Islet of Langerhans (tissue), 1 donor: ENCODE results near the genes PTBP2 and DPYD.

- RRBS, result no CpG with 5 or more reads among the region's 12 CpGs
Measured at GRCh38 chr1:94094394-94094999, 26.5 kb downstream of the ABCA4 start.

DNA sequence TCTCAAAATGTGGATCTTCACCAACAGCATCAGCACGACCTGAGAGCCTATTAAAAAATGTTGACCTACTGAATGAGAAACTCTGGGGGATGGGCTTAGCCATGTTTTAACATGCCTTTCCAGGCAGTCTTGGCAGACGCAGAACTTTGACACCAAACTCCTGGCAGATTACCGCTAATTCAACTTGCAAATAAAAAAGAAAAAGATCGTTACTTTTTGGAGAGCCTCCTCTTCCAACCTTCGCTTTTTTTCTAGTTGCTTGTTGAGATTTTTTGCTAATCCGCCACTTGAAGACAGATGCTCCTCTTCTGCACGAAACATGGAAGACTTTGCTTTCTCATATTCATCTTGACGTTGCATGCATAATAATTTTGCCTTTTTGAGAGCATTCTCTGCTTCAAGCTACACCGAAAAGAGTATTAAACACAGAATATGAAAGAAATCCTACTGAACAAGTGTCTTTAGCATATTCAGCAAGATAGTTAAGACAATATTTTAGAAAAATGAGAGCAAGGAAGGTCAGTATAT, 35.0 kb downstream of the ARHGAP29 start:
- RRBS, result no CpG with 5 or more reads among the region's 9 CpGs

- RRBS, result no CpG with 5 or more reads among the region's 5 CpGs
Measured at GRCh38 chr1:94532158-94532644, 9.4 kb downstream of the F3 start.

DNA sequence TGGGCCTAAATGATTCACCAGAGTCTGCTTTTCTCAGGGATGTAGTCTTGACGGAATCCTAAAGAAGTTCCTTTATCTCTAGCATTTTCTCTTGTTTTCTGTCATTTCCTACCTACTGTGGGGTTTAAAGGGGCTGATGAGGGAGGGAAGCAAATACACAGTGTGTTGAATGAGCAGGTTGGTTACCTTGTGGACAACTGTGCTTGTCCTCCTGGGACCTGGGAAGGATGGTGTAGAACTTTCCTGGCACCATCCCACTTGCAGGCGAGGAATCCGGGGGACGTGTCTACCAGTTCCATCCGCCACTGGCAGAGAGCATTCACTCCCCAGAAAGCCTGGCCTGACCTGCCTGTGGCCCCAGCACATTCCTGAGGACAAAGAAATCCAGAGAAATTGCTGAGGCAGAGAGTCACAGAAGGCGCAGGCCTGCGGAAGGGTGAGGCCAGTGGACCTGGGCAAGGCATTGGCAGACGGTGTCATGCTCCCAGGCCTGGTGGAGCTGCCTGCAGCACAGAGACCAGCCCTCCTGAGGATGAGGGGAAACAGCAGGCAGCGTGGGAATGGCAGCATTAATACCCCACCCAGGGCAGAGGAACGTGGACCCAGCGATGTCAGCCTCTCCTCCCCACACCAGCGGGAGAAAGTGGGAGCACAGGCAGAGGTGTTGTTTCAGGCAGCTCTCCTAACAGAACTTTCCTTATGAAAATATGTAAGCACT, 81.1 kb upstream of the F3 start:
- RRBS, result no CpG with 5 or more reads among the region's 12 CpGs

DNA sequence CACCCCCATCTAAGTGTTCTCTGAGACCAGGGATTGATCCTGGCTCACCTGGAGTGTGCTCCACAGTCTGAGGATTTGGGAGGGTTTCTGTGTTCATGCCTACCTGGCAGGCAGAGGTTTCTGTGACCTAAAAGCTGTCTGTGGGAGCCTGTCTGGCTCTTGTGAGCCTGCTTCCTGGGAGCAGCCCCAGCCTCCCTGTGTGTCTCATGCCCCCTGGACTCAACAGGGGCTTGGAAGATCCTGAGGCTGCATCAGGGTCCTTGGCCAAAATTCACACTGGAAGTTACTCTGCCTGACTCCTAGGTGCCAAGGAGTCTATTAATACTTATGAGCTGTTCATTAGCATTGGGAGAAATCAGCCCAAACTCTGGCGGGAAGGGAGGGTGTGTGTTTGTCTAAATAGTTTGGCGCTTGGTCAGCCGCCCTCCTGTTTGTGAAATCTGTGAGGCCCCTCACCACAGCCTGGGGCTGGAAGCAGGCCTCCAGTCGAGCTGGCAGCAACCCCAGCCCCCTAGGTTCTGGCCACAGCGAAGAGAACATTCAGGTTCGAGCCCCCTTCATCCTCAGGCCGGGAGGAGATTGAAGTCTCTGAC, 82.0 kb upstream of the F3 start:
- RRBS, result no CpG with 5 or more reads among the region's 7 CpGs

- RRBS, result no CpG with 5 or more reads among the region's 12 CpGs
Measured at GRCh38 chr1:94648194-94648839, 106.8 kb upstream of the F3 start.

DNA sequence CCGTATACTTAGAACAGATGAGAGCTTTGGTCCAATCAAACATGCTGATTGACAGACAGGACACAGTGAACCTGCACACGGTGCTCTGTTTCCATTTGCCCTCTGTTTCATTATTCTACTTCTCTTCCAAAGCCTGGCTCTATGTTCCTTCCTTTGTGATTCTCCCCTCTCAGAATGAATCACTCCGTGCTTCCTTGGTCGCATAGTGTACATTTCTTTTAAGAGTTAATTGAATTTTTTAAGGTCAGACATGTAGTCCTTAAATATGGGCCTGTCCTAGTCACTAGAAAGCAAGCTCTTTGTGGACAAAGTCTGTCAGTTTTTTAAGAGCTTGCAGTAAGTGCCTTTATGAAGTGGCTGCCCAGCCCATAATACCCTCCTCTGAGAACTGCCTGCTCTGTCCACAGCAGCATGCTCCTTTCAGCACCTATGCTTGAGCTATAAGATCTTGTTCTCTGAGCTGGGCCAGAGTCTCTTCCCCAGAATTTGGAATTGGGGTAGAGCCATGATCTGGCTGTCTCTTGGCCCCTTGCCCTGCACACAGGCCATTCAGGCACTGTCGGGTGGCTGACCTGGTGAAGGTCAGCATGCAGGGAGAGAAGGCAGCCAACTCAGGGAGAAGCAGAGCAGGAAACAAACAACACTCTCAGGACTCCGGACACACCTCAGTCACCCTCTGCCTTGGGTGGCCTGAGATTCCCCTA, 66.7 kb upstream of the SLC44A3 start:
- RRBS, result no CpG with 5 or more reads among the region's 6 CpGs

DNA sequence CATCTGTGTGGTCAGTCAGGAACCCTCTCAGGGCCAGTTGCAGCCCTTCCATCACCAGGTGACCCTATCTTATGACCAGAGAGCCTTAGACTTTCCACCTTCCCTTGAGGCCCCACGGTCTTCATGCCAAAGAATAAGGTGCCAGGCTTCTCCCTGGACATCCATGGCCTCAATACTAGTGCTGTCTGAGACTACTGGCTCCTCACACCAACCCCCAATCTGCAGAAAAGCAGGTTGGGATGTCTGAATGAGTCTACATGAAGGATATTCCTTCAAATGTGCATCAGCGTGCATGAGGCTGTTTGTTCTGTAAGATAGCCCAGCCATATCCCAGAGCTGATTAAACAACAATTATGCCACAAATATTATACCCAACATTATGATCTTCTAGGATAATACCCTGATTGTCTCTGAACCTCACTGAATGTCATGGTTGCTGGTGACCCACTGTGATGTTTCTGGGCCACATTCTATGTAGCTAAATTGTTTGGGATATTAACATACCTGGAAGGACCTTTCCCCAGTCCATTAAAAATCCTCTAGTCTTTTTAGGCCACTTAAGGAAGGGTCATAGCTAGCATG, 51.0 kb upstream of the SLC44A3 start:
- RRBS, result no CpG with 5 or more reads among the region's 2 CpGs

DNA sequence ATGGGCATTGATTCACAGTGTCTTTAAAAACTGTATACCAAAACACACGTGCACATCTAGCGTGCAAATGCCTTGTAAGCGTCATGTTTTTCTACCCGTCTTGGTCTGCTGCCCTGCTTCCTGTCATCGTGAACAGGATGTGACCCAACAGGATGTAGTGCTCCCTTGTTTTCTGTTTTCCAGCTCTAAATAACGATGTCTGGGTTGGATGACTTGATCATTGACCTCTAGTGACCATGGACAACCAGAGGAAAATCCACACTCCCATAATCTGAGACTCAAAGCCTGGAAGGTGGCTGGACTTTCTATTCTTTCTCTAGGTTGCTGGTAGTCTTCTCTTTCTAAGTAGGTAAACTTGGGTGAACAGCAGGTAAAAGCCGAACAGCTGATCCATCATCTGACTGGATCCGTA, 24.6 kb upstream of the SLC44A3 start:
- RRBS, result no CpG with 5 or more reads among the region's 8 CpGs

GRCh38 chr1:94884049-94884586, 42.8 kb downstream of the CNN3 start:
- RRBS, result no CpG with 5 or more reads among the region's 7 CpGs

DNA sequence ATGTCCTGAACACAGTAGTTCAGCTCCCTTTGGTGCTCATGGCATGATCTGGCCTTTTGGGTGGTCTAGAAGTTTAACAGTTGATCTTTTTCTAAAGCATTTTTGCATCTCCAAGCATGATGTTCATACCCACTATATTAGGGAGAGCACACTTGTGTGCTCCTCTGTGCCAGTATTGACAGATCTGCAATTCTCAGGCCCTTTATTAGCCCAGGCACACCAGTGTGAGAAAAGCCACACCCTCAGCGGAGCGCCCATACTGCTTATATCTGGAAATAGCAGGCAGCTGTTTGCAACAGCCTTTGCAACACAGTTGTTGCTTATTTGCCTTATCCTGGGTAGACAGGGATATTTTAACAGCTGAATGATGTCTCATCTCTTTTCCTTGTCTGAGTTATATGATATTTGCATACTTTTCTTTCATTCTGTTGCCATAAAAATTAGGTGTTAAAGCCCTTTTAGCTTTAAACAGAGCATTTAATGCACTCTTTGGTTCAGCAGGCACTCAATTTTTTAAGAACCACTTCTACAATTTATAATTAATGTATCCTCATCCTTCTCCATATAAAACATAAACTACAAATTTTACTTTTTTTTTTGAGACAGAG, 34.0 kb downstream of the CNN3 start:
- RRBS, result no CpG with 5 or more reads among the region's 2 CpGs

DNA sequence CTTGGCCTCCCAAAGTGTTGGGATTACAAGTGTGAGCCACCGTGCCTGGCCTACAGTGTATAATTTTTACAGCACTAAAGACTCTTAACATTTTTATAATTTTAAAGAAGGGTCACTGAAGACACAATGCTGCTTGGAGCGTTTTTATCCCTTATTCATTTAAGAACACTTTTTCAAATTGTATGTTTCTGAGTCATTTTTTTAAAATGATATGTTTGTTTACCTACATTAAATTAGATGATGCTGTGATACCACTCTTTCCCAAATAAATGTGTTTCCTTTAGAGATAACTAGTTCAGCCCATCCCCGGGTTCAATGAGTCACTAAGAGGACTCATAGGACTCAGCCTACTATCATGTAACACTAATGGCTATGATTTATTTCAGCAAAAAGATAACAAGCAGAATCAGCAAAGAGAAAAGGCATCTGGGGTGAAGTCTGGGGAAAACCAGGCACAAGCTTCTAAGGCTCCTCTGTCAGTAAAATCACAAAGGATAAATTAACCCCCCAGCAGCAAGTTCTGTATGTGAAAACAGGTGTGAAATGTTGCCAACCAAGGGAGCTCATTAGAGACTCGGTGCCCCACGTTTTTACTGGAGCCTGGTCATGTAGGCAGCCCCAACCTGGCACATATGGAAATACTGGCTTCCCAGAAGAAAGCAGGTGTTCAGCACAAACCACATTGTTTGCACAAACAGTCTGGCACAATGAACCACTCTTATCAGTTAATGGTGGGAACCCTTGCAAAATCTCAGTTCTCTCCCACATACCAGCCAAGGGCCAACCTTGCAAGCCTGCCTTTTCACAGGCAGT, 22.8 kb upstream of the CNN3 start:
- RRBS, result no CpG with 5 or more reads among the region's 5 CpGs

DNA sequence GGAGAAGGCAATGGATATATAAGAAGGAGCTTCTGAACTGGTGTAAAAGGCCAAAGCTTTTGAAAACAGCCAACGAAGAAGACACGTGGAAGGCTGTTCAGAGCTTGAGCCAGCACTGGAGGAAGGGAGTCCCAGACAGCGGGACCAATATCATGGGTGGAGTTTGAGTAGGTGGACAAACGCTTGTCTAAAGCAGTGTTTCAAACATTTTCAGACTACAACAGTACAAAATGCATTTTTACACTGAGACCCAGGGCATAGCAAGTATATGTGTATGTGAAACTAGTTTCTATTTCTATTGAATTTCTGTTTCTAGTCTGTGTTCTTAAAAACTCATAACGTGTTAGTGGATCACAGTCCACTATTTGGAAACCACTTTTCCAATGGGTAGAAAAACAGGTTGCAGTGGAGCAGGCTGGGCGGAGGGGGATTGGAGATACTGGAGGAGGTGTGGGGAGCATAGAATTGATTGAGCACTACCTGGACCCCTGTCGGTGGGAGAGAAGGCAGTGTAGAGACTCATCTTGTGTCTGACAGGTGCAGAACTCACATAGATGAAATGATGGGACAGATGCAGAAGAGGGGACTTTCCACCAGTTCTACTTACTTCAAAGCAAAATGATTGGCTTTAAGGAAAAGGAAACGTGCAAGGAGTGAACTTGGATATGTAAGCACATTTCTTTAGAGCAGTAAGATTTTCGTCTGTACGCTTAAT, 3.5 kb downstream of the TLCD4 start:
- RRBS, result no CpG with 5 or more reads among the region's 10 CpGs

- RRBS, result no CpG with 5 or more reads among the region's 8 CpGs
Measured at GRCh38 chr1:96679309-96679858, 42.2 kb upstream of the PTBP2 start.

DNA sequence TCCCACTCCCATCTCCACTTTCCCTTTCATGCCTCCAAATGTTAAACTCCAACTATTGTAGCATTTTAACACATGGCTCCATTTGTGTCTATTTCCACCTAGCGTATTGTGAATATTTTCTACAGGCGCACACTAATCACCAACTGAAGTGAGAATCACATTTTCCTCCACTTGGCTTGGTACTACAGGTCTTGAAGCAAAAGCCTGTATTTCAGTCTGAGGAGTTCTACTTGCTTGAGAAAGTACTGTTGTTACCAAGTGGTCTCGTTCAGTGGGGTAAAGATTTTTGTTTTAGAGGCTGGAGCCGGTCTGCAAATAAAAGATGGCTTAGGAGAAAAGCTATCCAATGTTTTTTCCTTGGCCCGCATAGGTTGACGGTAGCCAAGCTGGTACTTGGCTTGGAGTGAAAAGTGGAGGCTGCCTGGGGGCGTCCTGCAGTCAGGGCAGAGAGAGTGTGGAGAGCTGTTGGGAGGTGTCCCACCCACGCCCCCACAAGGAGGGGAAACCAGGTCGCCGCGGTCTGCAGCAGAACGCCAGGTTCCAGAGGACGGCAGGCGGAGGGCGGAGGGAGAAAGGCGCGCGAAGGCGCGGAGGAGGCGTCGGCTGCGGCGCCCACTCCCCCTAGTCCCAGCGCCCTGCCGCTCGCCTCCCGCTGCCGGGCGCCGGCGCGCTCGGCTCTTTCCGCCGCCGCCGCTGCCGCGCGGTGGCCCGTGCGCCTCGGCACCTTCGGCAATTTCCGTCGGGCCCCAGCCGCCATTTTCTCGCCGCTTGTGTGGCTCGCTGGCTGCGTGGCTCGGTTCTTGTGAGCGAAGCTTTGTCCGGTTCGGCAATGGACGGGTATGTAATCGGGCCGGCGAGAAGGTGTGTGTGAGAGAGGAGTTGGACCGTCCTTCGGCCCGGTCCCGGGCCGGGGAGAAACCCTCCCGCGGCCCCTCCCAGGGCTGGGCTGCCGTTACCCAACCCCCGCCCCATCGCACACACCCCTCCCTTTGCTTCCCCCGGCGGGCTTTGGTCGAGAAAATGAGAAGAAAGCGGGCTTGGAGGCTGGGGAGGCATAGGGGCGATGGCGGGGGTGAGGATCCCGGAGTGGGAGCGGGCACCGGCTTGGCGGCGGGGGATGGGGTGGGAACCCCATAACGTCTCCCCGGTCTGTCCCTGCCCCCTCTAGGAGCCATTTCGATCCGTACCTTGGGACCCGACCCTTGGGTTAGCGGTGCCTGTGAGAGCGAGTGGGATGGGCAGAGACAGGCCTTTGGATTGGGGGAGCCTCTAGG, at the start of gene PTBP2:
Gene PTBP2 (plus strand): TSS at position 749 of the 1,274 bp plus-strand sequence.
- RRBS, result 6% methylated on average over 21 of the region's 88 CpGs

DNA sequence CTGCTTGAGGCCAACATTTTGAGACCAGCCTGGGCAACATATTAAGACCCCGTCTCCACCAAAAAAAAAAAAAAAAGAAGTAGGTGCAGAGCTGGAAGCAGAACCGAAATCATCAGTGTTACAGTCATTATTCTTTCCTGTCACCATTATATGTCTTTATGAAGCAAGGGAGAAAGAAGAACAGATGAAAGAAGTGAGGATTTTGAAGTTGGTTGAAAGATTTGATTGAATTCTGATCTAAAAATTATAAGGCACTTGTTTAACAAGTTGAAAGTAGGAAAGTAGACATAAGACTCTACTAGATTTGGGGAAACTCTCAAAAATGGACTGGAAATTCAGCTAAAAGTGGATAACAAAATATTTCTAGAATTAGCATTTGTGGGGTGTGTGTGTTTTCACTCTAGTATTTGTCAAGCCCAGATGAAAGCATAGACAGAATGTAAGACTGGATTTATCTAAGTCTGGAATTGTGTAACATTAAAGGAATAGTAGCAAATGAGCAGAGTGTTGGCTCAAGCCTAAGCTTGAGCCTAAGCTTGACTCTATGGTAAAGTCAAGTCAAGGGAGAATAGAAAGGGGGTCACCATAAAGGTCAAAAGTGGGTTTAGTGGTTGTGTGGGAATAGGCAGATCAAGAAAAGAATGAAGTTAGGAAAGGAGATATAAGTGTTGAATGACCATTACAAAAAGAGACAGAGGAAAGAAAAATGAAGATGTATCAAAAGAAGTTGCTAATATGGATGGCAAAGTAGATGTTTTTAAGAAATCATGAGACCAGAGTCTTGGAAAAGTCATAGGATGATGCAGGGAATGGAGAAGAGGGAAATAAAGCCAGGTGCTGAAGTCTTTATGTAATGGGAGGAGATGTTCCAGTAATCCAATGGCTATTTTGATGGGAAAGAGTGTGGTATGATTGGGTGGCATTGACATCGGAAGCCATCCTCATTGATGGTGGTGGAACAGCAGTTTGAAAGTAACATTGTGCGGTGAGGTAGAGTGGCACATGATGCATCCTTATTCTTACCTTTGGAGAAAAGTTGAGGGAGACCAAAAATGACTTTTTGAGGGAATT, 75.0 kb downstream of the PTBP2 start:
- RRBS, result no CpG with 5 or more reads among the region's 4 CpGs

DNA sequence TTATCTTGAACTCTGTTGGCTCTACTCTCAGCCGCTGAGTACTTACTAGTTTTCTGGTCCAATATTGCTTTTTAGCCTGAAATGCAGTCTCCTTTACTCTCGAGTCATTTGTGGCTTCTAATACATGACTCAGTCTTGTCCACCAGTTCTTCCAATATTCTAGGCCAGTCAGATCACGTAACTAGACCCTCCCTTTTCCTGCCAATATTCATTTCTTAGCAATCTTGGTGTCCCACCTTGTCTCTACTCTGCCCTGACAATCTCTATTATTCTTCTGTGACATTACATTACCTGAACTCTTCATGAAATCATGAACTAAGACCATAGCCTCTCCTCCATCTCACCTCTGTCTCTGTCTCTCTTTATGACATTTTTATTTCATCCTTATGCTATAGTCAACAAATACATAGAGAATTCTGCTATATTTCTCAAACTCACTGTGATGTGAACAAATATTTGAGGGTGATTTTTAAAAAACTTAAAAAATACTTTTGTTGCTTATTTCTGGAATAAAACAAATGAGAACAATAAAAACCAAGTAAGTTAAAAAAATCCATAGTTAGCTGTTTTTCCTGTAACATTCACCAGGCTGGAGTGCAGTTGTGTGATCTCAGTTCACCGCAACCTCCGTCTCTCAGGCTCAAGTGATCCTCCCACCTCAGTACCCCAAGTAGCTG, 555.6 kb downstream of the DPYD start:
- RRBS, result no CpG with 5 or more reads among the region's 5 CpGs

DNA sequence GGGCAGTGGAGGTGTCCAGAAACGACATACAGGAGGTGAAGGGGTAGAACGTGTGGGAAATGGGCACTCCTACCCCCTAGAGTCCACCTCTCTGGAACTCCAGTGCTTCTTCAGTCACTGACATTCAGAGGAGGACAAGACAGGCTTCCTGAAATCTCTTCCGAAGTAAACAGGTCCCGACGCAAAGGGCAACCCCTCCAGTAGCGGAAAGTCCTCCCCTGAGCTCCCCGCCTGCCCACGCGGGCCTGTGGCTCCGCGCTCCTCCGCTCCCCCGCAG, 423 bp downstream of the DPYD start:
- RRBS, result no CpG with 5 or more reads among the region's 13 CpGs

DNA sequence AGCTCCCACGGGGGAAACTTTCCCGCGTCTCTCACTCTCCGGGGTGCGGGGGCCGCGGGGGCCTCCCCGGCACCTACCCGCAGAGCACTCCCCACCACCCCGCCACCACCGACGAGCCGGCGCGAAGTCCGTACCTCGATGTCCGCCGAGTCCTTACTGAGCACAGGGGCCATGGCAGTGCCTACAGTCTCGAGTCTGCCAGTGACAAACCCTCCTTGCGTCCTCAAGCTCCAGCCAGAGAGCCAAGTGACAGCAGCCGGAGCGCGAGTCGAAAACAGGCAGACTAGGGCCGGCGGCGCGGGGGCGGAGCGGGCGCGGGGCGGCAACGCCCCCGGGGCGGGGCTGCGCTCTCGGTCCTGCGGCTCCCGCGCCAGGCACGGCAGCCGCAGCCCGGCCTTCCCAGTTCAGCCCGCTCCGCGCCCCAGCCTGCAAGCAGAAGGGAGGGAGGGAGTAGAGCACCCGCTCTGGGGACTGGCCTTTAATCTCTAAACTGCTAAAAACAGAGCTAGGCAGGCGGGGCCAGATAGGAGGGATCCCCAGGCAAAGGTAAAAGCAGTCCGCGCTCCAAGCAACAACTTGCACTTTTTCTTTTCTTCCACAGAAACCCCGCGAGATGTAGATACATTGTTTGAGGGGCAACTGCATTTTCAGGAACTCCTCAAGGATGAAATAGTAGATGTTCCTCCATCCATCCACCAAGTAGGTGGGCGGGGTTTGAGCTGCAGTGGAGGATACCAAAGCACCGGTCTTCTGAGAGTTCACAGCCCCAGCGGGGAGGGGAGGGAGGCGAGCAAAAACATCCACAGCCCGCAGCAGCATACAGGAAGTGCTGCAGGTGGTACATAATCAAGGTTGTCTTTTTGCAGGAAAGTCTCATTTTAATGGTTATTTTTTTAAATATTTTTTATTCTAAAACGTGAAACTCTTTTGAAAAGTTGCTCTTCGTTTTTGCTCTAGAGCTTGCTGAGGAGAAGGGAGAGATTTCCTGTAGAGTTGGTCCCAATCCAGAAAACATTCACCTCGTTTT, at the start of gene DPYD:
Gene DPYD (minus strand): TSS at position 285 of the 1,027 bp plus-strand sequence.
- RRBS, result 3% methylated on average over 26 of the region's 62 CpGs